Epithelial cell of prostate (primary cell): ENCODE results near the genes CLTCL1, CCDC188, RTN4R and ZNF74.

DNA sequence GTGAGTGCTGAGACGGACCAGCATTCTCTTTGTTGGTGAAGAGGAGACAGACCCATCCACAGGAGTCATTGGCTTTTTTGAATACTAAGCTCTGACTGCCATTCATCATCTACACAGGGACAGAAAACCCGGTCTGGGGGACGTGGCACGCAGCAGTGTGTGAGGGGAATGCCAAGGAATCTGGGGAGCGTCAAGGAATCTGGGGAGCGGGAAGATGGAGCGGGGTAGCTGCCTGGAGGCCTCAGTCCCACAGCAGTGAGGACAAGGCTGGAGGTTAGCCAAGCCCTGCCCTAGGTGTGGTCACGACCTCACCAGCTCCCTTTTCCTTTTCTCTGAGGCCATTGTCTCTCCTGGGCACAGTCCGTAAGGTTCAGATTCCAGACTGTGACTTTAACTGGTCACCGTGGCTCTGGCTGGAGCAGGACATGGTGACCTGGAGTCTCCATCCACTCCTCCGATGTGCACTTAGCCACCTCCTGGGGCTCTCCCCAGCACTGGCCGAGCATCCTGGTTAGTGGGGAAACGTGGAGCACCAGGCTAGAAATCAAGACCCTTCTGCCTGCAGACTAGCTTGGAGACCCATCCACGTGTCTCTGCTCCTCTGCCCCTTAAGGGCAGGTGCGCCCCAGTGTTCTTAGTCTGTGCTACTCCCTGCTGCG, 5.5 kb downstream of the SLC25A1 start:
- RRBS = no CpG with 5 or more reads among the region's 16 CpGs

DNA sequence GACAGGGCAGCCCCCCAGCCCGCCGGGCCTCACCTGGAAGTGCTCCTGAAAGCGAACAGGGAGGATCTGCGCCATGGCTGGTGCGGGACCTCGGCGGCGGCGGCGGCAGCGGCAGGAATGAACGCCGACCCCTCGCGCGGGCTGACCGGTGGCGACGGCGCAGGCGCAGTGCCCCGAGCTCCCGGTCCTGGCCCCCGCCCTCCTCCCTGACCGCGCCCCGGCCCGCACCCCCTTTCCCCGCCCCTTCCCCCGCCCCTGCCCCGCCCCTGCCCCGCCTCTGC, at the start of gene CLTCL1:
Gene CLTCL1 (minus strand): TSS at position 153 of the 281 bp plus-strand sequence.
- RRBS = 1% methylated on average over 13 of the region's 32 CpGs

DNA sequence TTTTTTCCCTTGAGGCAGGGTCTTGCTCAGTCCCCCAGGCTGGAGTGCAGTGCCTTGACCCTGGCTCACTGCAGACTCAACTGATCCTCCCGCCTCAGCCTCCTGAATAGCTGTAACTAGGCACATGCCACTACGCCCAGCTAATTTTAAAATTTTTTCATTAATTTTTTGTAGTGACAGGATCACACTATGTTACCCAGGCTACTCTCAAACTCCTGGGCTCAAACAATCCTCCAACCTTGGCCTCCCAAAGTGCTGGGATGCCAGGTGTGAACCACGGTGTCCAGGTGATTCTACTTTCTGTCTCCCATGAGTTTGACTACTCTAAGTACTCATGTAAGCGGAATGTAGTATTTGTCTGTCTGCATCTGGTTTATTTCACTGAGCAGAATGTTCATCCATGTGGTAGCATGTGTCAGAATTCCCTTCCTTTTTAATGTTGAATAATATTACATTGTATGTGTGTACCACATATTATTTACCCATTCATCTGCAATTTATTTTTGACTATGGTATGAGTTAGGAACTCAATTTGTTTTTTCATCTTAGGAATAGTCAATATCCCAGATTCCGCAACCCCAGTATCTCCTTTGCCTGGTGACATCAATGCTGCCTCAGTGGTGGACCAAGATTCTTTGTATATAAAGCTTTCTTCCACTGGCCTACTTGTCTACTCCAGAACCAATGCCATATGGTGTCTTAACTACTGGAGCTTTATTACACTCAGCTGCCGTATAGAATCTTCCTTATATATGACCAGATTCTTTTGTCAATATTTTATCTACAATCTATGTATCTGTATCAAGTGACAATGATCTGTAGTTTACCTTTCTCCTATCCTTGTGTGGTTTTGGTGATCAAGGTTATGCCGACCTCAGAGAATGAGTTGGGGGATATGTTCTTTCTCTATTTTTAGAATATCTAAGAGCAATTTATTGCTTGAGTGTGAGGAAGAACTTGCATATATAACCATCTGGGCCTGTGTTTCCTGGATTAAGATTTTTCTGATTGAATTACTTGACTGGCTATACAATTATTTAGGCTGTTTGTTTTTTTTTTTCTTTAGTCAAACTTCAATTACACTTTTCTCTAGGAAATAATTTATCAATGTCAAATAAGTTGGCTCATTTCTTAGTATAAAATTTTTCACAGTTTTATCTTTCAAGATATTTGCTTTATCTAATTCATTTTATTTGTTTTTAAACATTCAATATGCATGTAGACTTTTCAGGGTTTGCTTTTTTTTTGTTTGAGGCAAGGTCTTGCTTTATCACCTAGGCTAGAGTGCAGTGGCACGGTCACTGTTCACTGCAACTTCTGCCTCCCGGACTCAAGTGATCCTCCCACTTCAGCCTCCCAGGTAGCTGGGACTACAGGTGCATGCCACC, 13.8 kb upstream of the C22orf39 start:
- RRBS = no CpG with 5 or more reads among the region's 9 CpGs

DNA sequence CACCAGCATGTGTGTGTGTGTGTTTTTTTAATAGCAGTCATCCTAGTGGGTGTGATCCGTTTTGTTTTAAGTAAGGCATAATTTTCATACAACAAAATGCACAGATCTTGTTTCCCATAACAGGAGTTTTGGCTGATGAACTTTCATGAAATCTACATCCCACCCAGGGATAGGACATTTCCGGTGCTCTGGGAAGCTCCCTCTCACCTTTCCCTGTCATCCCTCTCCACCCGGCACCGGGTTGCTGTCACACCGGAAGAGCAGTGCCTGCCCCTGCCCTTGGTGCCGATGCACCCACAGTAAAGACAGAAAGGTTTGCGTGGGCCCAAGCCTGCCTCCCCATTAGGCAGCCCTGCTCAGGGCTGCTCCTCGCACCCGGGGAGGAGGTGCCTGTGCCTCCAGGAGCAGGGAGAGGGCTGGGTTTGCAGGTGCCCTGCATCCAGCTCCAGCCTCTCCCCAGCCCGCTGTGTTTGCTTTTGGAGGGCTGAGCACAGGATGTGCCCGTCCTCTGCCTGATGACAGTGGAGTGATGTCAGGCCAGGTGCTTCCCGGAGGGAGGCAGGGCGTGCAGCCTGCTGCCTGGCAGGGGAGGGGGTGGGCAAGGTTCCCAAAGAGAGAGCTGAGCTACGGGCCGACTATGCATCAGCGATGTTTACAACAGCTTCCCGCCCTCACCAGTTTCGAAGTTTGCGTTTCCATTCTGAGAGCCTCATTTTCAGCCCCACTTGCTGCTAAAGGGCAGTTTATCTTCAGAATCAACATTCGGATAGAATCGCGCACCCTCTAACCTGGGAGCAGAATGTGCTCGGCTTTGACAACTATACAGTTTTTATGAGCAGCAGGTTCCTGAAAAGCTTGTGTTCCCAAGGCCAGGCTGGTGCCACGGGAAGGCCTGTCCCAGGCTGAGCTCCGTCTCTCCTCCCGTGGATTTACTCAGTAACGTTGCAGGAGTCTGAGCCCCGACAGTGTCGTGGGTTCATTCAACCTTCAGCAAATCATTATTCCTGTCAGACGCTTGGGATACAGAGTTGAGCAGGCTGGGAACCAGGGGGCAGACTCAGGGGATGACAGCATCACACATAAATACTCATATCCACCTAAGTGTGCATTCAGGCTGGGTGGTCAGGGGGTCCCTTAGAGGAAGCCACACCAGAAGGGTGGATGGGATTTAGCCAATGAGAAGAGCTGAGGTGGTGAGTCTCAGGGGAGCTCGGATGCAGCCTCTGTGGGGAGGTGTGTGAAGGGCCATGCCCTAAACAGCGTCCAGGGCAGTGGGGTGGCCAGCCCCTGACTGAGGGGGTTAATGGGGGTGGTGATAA, 83.3 kb upstream of the CLDN5 start:
- RRBS = no CpG with 5 or more reads among the region's 32 CpGs

DNA sequence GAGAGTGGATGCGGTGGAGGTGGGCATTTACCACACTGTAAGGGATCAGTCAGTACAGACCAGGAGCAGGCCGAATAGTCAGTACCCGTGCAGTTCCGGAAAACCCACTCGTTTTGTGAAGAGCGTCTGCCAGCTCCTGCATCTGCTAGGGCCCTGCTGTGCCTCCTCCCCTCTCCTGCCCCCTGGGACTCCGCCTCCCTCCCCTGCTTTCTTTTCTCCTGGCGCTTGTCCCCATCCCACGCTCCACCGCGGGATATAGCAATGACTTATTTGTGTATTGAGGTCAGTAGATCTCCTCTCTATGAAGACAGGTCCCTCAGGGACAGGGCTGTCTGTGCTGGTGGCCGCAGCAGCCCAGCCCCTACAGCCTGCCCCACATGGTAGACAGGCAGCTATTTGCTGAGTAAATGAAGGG, 50.3 kb upstream of the SEPTIN5 start:
- RRBS = no CpG with 5 or more reads among the region's 12 CpGs

DNA sequence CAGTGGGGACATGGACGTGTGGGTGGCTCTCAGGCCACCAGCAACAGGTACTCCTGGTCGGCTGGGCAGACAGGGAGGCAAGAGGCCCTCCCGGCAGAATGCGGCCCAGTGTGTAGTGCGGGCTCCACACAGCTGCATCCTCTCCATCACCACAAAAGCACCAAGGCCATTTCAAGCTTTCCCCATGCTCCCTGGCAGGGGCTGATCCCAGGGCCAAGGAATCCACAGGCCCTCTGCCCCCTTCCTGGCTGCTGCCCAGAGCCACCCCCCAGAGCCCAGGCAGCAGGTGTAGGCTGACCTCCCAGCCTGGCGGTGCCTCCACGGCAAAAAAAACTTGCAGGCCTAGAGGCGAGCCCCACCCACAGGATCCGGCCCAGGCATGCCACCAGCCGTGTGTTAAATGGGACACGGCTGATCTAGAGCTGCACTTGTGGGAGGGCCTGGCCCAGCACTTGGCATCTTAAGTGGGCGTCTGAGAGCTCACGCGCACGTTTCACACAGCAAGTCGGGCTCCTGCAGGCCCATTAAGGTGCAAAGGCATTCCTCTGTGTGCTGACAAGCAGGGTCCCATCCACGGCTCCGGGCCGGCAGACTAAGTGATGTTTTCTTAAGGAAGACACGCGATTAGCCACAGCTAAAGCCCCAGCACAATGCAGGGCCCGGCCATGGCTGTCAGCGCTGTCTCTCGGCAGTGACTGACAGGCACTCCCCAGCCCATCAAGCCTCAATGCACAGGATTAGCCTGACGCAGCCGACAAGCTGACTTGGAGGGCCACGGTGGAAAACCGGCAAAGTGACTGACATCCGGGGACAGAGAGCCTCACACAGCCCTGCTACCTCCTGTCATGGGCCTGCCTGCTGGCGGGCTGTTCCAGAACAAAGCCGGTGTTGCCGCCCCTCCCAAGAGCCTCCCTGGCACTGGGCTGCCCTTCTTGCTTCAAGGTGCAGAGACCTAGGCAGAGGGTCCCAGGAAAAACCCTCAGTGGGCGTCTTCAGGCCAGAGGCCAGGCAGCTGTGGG, 19.9 kb upstream of the GNB1L start:
- RRBS = 5% methylated on average over 6 of the region's 33 CpGs

GRCh38 chr22:19880849-19881675, 26.4 kb upstream of the GNB1L start:
- RRBS = no CpG with 5 or more reads among the region's 27 CpGs

DNA sequence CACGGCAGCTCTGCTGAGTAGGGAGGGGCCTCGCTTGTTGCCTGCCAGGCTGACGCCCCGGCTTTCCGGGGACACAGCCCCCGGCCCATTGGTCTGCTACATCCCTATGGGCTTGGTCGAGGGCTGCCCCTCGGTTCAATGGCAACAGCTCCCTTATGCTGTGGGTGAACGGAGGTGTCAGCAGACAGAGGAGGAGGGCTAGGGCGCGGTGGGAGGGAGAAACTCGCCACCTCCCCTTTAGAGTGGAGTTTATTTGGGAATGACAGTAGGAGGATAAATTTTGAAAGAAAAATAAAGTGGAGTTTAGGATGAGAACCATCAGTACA, 37.8 kb upstream of the GNB1L start:
- RRBS = no CpG with 5 or more reads among the region's 12 CpGs

DNA sequence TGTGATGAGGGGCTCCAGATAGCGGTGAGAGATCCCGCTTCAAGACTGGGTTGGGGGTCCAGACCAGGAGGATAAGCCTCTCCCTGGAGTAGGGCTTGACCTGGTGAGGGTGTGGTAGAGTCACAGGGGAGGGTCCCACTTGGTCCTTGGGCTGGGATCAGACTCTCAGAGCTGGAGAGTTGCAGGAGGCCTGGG, 431 bp upstream of the TXNRD2 start:
- RRBS = no CpG with 5 or more reads among the region's 2 CpGs

GRCh38 chr22:20062909-20063378, 17.1 kb upstream of the DGCR8 start:
- RRBS = 88% methylated on average over 5 of the region's 13 CpGs

GRCh38 chr22:20069221-20069937, 10.7 kb upstream of the DGCR8 start:
- RRBS = no CpG with 5 or more reads among the region's 7 CpGs

GRCh38 chr22:20111857-20112634, 3.9 kb upstream of the RANBP1 start:
- RRBS = no CpG with 5 or more reads among the region's 2 CpGs

DNA sequence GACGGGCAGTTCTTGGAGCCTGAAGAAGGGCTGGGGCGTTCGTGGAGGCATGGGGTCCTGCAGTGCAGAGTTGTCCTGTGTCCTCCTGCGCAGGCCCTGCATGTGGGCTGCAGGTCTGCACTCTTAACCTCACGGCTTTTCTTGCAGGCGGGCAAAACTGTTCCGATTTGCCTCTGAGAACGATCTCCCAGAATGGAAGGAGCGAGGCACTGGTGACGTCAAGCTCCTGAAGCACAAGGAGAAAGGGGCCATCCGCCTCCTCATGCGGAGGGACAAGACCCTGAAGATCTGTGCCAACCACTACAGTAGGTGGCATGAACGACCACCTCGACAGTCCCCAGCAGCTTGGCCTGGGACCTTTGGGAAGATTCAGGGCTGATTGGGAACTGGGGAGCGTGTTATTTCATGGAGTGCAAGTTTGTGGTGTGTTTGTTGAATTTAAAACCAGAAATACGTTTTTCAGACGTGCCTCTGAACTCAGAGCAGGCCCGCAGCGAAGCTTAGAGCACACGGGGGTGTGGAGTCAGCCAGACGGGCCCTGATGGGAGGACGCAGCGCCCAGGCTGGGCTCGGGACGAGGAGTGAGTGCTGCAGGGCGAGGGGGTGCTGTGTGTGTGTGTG, 5.2 kb upstream of the TRMT2A start:
- RRBS = no CpG with 5 or more reads among the region's 26 CpGs

- RRBS = no CpG with 5 or more reads among the region's 2 CpGs
These were observed at the start of gene CCDC188 for GRCh38 chr22:20150856-20151107. Gene CCDC188 (minus strand): TSS chr22:20151055.

DNA sequence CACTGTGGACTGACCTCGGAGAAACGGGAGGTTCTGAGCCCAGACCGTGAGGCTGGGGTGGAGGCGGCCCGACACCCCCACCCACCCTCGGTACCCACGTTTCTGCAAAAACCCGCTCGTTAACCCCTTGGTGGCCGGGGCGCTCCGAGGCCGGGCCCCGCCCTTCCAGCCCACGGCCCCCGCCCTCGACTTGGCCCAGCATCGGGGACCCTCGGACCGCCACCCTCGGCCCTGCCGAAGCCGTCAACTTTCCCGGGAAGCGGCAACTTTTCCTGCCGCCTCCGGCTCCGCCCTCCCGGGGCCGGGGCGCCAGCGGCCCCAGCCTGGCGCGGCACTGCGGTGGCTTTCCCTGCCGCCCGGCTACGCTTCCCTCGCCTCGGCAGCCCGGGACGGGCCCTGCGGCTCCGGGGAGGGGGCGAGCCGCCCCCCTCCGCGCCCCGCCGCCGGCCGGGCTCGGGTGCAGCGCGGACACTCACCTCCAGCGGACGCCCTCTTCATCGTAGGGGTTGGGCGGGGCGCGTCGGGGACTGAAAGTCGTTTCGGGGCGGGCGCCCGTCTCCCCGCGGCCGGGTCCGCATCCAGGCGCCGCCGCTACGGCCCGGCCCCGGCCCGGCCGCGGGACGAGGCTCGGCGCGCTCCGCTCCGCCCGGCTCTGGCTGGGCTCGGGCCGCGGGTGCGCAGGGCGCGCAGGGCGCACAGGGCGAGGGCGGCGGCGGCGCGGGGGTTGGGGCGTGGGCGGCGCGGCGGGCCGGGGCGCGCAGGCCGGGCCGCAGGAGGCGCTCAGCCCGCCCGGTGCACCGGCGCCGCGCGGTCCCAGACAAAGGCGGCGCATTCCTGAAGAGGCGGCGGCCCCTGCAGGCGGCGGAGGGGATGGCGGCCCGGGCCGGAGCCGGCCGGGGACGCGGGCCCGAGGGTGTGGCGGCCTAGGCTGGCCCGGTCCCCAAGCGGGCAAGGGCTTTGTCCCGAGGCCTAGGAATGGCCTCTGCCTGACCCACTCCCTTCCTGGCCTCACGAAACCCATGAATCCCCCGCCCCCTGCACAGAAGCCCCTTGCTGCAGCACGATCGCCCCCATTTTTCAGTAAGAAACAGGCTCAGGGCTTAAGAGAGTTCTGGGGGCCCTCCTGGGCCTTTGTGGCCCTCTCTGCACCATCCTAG, at the start of gene RTN4R:
Gene RTN4R (minus strand): TSS at position 724 of the 1,157 bp plus-strand sequence.
- RRBS = 2% methylated on average over 44 of the region's 140 CpGs

DNA sequence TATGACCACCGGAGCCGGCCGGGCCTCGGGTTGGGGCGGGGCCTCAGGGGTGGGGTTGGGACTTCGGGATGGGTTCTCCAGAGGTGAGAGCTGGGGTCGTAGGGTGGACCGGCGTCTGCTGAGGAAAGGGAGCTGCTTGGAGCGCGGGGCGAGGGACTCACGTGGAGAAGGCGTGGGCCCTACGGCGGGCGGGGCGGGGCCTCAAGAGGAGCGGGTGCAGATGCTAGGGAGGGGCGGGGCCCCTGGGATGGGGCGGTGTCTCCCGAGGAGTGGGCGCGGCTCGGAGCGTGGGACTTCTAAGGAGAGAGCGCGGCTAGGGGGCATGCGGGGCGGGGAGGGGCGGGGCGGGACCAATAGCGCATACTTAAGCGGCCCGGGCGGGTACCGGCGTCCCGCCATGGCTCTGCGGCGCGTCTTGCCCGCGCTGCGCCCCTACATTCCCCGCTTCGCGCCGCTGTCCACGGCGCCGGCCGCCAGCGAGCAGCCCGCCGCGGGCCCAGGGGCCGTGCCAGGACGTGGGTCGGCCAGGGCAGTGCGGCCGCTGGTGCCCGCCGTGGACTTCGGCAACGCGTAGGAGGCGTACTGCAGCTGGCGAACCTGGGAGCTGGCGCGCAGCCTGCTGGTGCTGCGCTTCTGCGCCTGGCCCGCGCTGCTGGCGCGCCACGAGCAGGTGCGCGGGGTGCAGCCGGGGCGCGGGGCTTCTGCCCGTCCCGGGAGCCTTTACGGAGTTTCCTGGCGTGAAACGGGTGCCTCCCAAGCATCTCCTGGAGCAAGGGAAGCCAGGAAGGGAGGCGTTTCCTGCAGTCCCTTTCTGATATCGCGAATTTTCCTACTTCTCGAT, 20.3 kb downstream of the DGCR6L start:
- RRBS = under 1% methylated on average over 11 of the region's 92 CpGs

GRCh38 chr22:20393866-20394901, at the start of gene ZNF74:
Gene ZNF74 (plus strand): TSS chr22:20394151.
- RRBS = 1% methylated on average over 32 of the region's 80 CpGs

- RRBS = 1% methylated on average over 12 of the region's 27 CpGs
These were observed 638 bp downstream of the SCARF2 start for GRCh38 chr22:20436963-20437410.

DNA sequence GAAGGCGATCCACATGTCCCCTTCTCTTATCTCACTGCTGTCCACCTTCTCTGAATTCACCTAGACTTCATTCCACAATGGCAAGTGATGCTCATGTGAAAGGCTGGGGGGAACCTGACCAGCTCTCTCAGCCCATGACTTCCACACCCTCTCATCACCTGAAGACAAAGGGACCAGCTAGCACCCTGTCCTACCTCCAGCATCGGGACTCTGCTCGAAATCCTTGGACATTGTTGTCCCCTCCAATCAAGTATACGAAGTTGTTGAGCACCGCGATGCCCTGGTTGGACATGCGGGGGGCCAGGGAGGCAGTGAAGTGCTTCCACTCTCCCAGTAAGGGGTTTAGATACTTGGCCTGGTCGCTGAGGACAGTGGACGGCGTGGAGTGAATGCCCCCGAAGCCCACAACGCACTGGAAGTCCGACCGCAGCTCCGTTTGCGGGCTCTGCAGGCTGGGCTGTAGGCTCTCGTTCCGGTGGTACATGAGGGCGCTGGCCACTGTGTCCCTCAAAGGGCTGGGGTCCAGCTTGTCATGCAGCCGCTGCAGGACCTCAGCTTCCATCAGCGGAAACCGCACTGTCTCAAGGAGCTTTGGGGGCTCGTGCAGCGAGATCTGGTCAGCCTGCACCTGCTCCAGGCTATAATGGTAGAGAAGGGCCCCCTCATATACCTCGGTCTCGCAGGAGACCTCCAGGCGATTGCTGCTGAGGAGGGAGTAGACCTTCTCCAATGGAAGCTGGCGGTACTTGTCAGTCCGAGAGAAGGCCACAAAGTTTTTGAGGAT, 27.2 kb upstream of the SCARF2 start:
- RRBS = no CpG with 5 or more reads among the region's 29 CpGs

DNA sequence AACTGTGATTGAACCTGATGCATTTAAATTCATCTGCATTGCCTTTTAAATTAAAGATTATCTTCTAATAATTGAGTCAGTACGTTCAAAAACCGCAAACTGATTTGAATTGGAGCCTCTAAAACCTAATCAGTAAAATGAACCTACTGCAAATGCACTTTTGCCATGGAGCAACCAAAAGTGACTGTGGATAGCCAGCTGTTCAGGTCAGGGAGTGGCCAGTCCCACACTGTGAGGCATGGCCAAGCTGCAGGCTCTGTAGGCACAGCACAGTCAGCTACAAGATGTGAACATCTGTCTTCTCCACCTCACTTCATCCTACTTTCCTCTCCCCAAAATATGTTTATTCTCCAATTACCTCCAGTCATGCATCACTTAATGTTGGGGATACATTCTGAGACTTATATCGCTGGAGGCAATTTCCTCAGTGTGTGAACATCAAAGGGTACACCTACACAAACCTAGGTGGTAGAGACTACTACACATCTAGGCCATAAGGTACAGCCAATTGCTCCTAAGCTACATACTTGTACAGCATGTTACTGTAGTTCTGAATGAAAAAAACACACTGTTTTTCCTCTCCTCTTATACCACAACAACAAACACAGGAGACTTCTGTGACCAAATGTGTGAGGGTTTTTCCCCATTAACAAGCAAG, 5.6 kb downstream of the KLHL22 start:
- RRBS = no CpG with 5 or more reads among the region's 3 CpGs